ENCODE measurements around a stretch of chr1.

DNA sequence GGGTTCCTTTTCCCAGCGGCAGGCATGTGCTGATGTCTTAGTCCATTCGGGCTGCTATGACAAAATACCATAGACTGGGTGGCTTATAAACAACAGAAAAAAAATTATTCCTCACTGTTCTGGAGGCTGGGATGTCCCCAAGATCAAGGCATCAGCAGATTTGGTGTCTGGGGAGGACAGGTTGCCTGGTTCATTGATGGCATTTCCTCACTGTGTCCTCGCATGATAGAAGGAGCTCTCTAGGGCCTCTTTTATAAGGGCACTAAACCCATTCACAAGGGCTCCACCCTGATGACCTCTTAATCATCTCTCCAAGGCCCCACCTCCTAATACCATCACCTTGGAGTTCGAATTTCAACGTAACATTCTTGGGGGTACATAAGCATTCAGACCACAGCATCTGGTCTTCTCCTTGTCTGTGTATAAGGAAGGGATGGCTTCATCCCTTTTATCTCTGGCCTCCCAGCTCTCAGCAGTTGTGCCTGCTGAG, 75.5 kb downstream of the RHOU start:
- PRO-cap, result no peak
- RAMPAGE, long total RNA, 4 experiments, result no peak in any of the 4 experiments

GRCh38 chr1:228930508-228931182, 195.4 kb downstream of the RHOU start:
- PRO-cap, result no peak
- RAMPAGE, long total RNA, 4 experiments, result no peak in any of the 4 experiments

DNA sequence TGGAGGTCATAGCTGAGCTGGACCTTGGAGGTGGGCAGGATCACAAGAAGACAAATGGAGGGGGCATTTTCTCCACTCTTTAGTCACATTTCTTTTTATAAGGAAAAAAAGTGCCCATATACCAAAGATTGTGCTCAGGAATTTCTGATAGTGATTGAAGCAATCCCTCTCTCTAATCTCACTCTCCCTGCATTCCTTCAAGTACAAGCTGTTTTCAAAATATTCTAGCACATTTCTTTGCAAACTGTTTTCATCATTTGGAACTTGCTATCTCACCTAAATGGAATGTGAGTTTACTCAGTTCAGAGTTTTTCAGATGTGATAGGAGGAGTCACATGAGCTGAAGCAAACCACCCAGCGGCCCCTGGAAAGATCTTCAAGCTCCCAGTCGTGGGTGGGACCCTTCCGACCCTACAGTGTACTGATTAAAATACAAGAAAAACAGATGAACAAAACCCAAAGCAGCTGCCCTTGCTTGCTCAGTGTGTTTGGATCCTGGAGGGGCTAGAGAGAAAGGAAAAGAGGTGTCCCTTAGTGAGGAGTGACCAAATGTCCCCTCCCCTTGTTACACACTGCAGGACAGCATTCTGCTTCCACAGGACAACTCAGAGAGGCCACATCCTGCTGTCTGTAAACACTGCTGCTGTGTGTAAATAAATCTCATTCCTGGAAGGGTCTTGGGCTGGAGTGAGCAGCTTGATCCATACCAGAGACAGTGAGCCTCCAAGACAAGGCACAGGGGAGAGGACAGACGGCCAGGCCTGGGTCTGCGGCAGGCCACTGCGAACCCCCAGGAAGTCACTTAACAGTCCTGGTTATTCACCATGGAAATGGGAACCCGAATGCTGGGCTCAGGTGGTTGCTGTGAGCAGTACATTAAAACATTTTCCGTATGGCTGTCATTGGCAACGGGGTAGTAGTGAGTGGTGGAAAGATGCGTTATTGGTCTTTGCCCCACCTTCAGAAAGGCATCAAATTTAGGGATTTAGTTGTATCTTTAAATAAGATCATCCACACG, 229.1 kb downstream of the RHOU start:
- PRO-cap, result unidirectional peak, minus-strand start at position 189 of the sequence
- RAMPAGE, long total RNA, 4 experiments, result no peak in any of the 4 experiments

GRCh38 chr1:229015645-229016138, 255.2 kb upstream of the RAB4A start:
- PRO-cap, result no peak
- RAMPAGE, long total RNA, 4 experiments, result no peak in any of the 4 experiments

DNA sequence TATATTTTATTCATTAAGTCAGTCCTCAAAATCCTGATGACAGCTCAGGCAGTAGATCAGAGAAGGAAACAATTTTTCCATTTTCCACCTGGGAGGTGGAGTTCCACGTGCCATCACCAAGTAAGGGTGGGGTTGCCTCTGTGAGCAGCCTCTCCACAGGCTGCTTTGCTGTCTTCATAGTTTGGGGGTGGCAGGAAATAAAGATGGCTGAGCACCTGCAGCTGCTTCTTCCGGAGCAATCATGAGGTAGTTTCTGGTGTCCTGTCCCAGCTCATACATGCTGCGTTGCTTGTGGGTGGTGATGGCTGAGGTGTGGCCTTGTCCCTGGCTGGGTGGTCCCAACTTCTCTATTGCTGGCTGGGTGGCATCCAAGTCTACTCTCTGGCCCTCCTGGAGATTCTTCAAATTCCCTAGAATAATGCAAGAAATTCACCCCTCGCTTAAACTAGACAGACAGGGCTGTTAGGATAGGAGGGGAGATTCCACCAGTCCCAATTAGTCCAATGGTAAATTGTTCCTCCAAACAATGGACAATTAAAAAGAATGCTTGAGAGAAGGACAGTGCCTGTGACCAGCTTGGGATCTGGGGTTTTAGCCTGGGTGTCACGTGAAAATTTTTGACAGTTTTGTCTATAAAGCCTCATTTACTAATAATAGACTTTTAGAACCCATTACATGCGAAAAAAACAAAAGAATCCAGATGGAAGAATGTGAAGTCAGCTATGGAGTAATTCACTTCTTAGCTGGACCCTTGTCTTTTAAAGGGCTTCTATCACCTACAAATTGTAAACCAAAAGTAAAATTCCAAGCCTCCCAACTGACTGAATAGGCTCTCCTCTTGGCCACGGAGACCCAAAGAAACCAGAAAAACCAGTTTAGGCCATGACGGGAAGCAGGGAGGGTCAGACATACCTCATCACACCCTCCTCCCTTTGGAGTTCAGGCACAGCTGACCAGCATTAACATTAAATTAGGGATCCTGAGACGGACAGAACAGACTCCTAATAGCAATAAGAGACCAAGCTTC, 177.7 kb upstream of the RAB4A start:
- PRO-cap, result no peak
- RAMPAGE, long total RNA, 4 experiments, result no peak in any of the 4 experiments

DNA sequence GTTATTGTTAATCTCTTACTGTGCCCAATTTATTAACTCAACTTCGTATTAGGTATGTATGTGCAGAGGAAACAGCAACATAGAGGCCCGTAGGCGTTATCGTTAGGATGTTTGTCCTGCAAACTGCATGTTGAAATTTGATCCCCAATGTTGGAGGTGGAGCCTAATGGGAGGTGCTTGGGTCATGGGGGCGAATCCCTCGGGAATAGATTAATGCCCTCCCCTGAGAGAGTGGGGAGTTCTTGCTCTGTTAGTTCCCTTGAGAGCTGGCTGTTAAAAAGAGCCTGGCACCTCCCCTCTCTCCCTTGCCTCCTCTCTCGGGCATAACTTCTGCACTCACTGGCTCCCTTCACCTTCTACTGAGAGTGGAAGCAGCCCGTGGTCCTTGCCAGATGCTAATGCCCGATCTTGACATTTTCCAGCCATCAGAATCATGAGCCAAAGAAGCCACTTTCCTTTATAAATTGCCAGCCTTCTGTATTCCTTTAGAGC, 149.0 kb upstream of the RAB4A start:
- PRO-cap, result no peak
- RAMPAGE, long total RNA, 4 experiments, result no peak in any of the 4 experiments

DNA sequence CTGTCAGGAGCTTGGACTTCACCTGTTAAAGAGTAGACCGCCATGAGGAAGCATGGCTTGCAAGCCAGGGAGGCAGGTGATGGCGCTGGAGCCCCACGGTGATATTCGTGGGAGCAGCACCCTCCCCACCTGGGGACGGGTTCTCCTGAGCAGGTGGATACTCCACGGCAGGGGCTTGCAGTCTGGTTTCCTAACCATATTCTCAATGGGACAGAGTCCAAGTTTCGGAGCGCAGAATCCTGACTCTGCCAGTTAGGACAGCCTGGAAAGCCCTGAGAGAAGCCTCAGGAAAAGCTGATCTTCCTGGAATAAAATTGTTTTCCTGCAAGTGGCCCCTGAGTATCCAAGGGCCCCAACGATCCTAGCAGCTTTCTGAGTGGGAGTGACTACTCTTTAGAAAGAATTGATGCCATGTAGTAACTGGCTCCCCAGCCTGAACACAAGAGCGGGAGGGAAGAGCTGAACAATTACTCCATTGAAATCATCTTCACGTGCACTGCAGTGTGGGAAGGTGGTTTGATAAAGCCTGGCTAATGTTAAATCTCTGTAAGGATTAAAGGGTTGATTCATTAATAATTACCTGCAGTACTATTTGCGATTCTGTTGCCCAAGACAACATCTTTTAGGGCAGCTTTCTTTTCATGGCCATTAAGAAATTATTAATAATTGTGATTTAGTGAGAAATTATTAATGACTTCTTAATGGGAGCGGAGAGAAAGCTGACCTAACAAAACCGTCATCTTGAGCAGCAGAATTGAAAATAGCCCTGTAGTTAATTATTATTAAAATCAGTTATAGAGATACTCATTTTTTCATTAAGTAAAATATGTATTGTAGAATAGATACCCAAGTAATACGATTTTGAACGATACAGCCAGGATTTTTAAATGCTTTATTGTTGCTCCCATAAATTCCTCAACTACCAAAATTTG, 146.1 kb upstream of the RAB4A start:
- PRO-cap, result no peak
- RAMPAGE, long total RNA, 4 experiments, result no peak in any of the 4 experiments

DNA sequence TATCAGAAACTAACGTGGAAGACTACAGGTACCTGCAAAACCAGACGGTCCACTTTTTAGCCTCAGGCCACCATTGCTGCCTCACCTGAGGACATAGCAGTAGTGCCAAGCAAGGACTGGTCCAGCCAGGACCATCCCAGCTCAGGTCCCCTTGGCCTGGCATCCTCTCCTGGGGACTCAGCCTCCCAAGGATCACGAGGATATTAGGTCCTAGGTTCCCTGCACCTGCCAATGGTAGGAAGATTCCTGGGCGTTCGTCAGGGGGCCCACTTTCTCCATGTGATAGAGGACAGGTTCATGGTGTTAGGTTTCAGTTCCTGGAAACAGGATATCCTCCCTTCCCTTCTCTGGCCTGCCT, 71.6 kb upstream of the RAB4A start:
- PRO-cap, result no peak
- RAMPAGE, long total RNA, 4 experiments, result no peak in any of the 4 experiments

DNA sequence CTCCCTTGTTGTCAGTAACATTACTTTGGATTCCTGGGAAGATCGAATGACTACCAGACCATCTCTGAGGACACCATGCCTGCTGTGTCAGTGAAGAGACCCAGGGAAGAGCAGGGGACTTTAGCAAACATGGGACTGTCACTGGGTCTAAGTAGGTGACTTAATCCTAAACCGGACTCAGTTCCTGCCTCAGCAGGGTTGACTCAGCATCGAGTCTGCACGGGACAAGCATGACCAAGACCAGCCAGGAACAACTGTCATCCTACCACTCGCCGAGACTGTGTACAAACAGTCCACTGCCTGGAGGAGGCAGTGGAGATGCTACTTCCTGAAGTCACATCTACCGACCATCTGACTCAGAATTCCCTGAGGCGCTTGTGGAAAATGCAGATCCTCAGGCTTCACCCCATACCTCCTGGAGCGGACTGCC, 53.2 kb upstream of the RAB4A start:
- PRO-cap, result no peak
- RAMPAGE, long total RNA, 4 experiments, result no peak in any of the 4 experiments

DNA sequence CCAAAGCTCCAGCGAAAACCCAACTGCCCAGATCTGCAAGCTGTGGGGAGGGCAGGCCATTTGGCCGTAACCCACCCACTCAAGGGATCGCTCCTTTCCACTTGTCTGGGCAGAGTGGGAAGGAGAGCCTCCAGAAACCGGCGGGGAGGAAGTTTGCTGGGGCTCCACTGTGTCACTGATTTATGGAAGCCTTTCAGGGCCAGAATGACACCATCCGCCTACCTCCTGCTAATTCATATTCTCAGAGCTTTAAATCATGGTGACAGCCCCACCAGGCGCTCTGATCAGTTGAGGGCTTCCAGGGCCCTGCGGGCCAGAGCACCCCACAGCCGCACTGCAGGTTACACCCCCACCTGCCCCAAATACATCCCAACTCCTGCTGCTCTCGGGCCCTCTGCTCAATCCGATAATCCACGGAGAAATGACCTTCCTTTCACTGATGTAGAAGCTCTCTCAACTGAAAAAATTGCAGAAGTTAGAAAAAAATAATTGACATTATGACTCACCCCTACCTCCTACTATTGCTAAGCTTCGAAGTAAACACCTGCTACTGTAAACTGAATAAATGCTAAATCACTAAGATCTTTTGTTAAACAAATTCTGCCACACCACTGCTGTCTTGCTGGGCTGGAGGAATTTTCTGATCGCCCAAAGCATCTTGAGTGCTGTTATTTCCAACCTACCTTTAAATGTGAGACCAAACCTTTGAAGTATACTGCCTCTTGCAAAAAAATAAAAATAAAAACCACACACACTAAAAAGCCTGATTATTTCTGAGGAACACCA, 40.5 kb upstream of the RAB4A start:
- PRO-cap, result no peak
- RAMPAGE, long total RNA, 4 experiments, result no peak in any of the 4 experiments

- PRO-cap, result no peak
- RAMPAGE, long total RNA, 4 experiments, result no peak in any of the 4 experiments
Measured at GRCh38 chr1:229238575-229239150, 32.2 kb upstream of the RAB4A start.

GRCh38 chr1:229272118-229273047, 1.5 kb downstream of the RAB4A start:
- PRO-cap, result no peak
- RAMPAGE, long total RNA, 4 experiments, result no peak in any of the 4 experiments

DNA sequence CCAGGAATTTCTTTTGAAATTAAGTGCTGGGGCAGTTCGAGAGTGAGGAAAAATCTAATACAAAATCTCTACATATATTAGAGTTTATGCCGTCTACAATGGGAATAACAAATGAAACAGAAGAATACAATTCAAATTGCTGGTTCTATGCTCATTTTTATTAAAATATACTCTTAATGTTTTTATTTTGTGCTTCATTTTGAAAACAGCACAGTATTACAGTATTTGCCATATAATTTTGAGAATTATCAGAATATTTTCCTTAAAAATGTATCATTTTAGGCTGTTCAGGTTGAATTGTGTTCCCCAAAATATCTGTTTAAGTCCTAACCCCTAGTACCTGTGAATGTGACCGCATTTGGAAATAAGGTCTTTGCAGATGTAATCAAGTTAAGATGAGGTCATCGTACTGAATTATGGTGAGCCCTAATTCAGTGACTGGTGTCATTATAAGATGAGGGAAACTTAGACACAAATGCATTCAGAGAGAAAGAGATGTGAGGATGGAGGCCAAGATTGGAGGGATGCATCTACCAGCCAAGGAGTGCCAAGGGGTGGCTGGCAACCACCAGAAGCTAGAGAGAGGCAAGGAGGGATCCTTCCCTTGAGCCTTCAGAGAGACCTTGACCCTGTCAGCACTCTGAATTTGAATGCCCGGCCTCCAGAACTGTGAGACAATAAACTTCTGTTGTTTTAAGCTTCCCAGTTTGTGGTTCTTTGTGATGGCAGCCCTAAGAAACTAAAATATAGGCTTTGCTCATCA, 4.0 kb downstream of the RAB4A start:
- PRO-cap, result no peak
- RAMPAGE, long total RNA, 4 experiments, result no peak in any of the 4 experiments

GRCh38 chr1:229290404-229291142, 19.7 kb downstream of the RAB4A start:
- PRO-cap, result no peak
- RAMPAGE, long total RNA, 4 experiments, result no peak in any of the 4 experiments

GRCh38 chr1:229326551-229327192, 16.2 kb downstream of the CCSAP start:
- PRO-cap, result no peak
- RAMPAGE, long total RNA, 4 experiments, result no peak in any of the 4 experiments

DNA sequence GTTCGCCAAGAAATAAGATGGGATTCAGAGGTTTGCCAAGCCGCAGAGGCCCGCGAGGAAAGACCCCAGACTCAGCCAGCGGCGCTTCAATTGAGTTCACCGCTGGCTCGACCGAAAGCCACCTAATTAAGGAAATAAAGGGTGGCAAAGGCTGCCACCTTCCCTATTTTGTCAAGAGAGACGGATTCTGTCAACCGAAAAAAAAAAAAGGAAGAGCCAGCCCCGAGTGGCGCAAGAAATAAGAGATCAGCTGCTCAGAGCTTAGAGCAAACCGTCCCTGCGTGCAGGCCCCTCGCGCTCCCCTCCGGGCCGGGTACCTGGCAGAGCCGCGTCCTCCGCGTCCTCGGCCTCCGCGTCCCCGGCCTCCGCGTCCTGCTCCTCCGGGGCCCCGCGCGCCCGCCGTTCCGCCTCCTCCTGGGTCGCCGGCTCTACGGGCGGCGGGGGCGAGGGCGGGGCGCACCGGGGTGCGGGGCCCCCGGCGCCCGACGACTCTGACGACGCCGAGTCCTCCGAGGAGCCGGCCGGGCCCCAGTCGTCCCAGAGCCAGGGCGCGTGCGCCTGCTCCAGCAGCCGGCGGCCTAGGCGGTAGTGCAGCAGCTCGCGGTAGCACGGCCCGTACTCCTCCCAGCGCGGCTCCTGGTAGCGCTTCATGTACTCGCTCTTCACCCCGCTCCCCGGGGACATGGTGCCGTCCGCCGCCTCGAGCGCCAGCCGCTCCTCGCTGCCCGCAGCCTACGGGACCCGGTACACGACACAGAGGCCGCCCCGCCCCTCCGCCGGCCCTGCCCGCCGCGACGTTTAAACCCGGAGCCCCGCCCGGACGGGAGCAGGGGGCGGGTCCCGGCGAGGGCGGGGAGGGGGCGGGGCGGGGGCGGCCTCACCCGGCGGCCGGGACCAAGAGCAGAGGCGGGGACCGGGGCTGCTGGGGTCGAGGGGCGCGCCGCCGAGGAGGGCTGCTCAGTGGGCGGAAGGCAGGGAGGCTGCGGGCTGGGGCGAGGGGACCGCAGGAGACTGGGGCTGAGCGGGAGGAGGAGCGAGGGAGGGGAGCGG, 740 bp downstream of the CCSAP start:
- PRO-cap, result bidirectional peak, plus-strand start at position 880 of the sequence, minus-strand start at position 799 of the sequence
- RAMPAGE, long total RNA, 4 experiments, result no peak in any of the 4 experiments

DNA sequence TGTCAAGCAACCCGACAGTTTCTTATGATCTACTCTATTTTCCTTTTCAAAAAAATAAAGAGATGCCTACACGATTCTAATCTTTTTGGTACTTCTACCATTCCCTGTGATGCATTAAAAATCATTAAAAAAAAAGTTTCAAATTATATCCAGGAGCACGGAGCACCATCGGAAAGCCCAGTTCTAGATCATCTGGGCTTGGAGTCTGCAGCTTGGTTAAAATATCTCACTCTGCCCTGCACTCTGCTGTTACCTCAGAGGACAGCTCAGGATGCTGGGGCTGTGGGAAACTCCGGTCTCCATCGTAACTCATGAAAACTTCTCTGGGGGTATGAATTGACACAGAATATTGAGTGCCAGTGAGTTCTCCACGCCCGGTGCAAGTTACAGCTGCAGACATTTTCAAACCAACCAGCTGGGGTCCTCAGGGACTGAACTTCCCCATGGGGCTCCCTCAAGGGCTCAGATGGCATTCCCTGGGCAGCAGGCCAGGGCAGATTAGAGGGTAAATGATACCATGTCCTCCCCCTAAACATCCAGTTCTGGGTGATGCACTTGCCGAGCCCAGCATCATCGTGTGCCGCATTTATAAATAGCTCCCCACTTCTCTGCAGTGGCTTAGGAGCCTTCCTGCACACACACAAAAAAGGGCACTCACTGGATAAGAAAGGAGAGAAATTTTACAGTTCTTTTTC, 27.7 kb upstream of the CCSAP start:
- PRO-cap, result no peak
- RAMPAGE, long total RNA, 4 experiments, result no peak in any of the 4 experiments

GRCh38 chr1:229409636-229410330, 24.1 kb downstream of the ACTA1 start:
- PRO-cap, result no peak
- RAMPAGE, long total RNA, 4 experiments, result no peak in any of the 4 experiments

- PRO-cap, result no peak
- RAMPAGE, long total RNA, 4 experiments, result no peak in any of the 4 experiments
Measured at GRCh38 chr1:229431217-229432512, 2.2 kb downstream of the ACTA1 start.

DNA sequence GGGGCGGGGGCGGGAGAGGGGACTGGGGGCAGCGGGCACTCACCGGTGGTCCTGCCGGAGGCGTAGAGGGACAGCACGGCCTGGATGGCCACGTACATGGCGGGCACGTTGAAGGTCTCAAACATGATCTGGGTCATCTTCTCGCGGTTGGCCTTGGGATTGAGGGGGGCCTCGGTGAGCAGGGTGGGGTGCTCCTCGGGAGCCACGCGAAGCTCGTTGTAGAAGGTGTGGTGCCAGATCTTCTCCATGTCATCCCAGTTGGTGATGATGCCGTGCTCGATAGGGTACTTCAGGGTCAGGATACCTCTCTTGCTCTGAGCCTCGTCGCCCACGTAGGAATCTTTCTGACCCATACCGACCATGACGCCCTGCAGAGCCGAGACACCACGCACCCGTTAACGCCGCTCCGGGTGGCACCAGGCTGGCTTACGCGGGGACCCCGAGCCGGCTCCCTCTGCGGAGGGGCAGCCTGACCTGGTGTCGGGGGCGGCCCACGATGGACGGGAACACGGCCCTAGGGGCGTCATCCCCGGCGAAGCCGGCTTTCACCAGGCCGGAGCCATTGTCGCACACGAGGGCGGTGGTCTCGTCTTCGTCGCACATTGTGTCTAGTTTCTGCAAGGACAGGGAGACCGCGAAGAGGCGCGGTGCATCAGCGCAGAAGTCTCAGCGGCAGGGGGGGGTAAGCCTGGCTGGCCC, 1.2 kb downstream of the ACTA1 start:
- PRO-cap, result no peak
- RAMPAGE, long total RNA, 4 experiments, result no peak in any of the 4 experiments

All from sigmoid colon (tissue), 4 donors.